GM23338 (cell line): ENCODE measurements around the genes ZRANB3, UBXN4, HNMT and KYNU.

- PRO-cap: no peak
- RAMPAGE, long total RNA: no peak
These were observed 39.3 kb downstream of the CCNT2 start for GRCh38 chr2:134957543-134958745.

DNA sequence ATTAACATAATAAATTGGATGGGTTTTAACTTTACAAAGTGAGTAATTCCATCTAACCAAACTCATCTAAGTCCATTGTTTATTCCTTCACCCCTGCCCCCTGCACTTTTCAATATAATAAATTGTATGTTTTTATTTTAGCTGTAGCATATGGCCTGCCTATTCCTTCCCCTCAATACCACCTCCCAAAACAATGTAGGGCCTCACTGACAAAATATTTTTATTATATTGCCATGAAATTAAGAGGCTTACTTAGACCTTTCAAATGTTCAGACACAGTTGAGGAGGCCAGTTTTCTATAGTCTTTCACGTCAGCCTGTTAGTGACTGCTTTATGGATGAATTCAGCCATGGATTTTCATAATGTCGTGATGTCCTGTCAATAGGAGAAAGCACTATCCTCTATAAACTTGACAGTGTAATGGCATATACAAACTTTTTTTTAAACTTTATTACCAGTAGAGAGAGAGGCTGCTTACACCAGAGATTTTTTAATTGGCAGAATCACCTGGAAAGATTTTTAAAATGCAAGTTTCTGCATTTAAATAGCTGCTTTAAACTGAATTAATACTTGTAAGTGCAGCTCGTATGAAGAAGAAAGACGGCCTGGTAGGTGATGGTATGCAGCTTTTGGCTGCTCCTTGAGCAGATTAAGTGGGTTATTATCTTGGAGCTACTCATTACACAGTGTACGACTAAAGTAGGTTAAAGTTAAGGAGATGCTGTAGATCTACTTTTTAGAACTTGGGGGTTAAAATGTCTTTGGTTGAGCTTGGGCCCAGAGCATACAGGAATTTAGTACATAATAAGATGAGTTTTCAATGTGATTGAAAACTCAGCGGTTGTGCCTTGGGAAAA, 42.7 kb downstream of the CCNT2 start:
- PRO-cap: no peak
- RAMPAGE, long total RNA: no peak

DNA sequence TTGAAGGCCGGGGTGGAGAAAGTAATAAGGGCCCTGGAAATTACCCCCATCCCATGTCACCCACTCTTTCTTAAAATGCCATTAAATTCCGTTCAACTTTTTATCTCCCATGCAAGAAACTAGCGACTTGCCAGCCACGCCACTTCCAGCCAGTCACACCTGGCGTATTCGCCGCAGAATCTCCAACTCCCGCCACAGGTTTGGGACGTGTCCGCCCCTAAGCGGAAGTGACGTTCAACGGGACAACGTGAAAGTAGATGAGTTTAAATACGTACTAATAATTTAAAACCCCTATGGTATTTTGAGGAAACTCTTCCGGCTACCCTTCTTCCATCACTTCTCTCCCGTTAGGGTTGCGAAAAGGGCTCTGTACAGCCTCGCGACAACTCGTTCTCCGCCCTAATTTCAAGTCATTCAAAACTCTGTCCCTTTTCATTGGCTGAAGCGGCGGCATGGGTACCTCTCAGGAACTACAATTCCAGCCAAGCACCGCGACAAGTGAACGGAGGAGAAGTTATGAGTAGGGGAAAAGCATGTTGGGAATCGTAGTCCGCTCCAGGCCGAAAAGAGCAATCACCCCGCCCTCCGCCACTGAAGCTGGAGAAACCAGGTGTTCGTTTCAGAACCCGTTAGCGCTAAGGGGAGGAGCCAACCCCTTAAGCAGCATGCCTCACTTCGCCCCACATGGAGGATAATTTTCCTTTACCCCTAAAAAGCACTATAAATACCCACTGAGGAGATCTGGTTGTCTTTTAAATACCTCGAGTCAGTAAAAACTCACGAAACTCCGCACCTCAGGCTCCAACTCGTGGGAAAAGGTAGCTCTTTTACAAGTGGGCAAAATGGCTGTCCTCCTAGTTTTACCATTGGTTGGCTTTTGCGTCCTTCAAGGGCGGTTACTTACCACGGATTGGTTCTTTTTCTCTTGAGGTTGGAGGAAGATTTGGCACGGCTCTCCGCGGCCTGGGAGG, at the start of gene ZRANB3:
Gene ZRANB3, minus strand, starts transcription at position 852 of the 971 bp plus-strand sequence.
- PRO-cap: bidirectional peak, plus-strand start at position 227 of the sequence, minus-strand start at position 180 of the sequence; bidirectional peak, plus-strand start at position 622 of the sequence, minus-strand start at position 406 of the sequence; bidirectional peak, plus-strand start outside the sequence, minus-strand start at position 862 of the sequence
- RAMPAGE, long total RNA: no peak

- PRO-cap: bidirectional peak, plus-strand start at chr2:135741897, minus-strand start at chr2:135742644
- RAMPAGE, long total RNA: no peak
These were observed at the start of gene UBXN4 for GRCh38 chr2:135741408-135742433. UBXN4 (plus strand) TSS chr2:135741855.

- PRO-cap: no peak
- RAMPAGE, long total RNA: no peak
These were observed 6.5 kb downstream of the UBXN4 start for GRCh38 chr2:135747987-135748687.

DNA sequence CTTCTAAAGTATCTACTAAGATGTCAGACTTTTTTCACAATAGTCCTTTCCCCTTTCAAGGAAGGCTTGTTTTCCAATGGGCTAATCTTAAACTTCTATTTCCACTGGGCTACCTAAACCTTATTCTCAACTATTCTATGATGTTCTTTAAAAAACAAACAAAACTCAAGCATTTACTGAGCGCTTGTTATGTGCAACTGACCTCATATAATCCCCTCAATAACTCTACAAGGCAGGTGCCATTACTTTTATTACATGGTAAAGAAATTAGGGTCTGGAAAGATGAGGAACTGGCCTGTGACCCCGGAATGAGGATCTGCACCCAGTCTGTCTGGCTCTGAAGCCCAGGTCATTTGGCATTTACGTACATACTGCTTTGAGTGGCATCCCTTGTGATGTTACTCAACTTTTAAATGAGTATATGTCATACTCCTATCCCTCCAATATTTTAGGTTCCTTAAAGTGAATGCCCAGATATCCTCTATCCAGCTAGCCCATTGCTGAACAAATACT, 3.1 kb upstream of the CXCR4 start:
- PRO-cap: no peak
- RAMPAGE, long total RNA: no peak

DNA sequence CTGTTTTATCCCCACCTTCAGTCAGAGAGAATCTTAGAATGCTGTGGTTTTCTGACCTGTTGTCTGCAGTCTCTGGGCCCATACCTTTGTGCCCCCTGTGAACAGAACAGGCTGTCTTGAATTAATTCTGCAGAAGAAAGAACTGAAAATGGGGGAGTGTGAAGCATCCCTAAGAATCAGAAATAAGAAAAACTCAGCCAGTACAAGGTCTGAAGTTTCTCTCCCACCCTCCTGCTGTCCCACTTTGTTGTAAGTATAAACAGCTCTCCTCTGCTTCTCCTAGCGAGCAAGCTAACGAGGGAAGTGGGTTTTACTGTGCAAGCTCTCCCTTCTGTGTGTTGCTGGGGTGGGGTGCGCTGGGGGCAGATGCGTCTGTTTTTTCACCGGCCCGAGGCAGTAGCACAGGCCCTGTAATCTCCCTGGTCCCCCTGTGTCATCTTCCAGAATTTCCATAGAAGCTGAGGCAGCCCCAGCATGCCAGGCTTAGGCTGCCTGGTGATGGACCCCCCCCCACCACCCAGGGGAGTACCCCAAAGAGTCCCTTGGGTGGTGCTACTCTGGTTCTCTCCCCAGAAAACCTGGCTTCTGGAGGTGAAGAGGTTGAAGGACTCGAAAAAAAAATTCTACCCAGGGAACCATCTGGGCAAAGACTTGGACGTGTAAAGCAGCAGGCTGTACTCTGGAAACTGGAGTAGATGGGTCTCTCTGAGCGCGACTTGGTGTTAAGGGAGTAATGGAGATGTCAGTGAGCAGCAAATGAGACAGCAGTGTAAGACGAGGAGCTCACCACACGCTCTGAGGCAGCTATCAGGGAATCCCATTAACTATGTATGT, 9.5 kb upstream of the CXCR4 start:
- PRO-cap: no peak
- RAMPAGE, long total RNA: no peak

DNA sequence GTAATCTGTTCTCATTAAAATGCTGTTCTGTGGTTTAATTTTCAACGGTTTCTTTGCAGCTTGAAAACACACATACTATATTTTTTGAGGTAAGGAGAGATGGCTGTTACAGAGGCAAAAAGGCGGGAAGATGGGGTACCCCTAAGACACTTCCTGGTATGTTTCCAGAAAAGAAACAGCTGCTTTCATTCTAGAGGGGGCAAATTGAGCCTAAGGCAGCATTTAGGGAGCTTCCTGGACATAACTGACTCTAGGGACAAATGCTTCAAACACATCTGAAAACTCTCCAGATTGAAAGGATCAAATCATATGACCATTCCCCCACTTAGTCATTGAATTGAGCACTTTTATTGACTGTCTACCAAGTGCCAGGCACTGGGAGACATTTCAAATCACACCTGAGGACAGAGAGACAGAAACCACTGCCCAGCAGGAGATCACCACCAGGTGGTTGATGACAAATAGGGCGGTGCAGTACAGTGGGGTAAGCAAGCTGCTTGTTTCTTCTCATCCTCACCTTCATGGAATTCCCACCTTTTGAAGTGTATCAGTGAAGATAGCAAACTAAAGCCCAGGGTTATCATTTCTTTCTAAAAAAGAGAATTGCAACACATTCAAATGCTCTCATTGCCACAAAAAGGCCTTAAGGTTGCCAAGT, 18.9 kb upstream of the CXCR4 start:
- PRO-cap: no peak
- RAMPAGE, long total RNA: no peak

- PRO-cap: no peak
- RAMPAGE, long total RNA: no peak
These were observed 96.1 kb upstream of the CXCR4 start for GRCh38 chr2:136213758-136214740.

- PRO-cap: no peak
- RAMPAGE, long total RNA: no peak
These were observed 163.4 kb upstream of the CXCR4 start for GRCh38 chr2:136280984-136282081.

- PRO-cap: no peak
- RAMPAGE, long total RNA: no peak
These were observed 204.6 kb upstream of the CXCR4 start for GRCh38 chr2:136322486-136323007.

GRCh38 chr2:136326894-136328135, 209.4 kb upstream of the CXCR4 start:
- PRO-cap: no peak
- RAMPAGE, long total RNA: no peak

- PRO-cap: no peak
- RAMPAGE, long total RNA: no peak
These were observed 264.2 kb upstream of the CXCR4 start for GRCh38 chr2:136381876-136382815.

DNA sequence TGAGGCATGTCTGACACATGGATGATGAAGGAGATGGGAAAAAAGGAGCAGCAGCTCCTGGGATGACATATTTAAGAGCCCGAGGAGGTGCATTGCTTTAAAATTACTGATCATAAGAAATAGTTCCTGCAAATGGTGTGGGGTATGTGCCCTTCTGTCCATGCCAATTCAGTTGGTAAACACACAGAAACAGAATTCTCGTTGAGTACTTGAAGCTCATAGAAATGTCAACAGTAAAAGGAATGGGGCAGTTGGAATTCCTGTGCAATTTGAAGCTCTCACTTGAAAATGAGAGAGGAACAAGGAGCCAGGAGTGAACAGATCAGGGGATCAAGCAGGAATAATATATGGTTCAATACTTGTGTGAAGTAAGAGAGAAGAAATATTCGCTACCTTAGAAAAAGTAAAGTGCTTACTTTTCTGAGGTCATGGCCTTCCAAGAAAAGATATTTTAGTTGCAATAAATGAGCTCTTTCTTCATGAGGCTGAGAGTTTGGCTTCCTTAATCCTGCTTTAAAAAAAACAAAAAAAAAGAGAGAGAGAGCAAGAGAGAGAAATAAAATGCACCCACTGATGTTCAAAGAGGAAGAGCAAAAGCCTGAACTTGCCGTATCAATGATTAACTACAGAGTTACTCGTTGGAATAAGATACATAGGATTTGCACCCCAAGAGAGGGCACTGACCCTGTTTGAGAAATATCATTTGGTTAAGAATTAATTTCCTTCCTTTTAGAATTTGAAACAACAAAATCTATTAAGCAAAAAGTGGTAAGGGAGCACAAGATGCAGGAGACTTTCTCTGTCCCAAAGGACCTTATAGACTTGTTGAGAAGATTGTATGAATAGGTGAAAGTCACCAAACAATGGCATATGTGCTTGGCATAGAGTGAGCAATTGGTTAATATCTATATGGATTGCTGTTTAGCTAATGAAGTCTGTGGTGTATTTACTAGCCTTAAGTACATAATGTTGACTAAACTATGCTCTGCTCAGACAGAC, 21.7 kb upstream of the HNMT start:
- PRO-cap: no peak
- RAMPAGE, long total RNA: no peak

DNA sequence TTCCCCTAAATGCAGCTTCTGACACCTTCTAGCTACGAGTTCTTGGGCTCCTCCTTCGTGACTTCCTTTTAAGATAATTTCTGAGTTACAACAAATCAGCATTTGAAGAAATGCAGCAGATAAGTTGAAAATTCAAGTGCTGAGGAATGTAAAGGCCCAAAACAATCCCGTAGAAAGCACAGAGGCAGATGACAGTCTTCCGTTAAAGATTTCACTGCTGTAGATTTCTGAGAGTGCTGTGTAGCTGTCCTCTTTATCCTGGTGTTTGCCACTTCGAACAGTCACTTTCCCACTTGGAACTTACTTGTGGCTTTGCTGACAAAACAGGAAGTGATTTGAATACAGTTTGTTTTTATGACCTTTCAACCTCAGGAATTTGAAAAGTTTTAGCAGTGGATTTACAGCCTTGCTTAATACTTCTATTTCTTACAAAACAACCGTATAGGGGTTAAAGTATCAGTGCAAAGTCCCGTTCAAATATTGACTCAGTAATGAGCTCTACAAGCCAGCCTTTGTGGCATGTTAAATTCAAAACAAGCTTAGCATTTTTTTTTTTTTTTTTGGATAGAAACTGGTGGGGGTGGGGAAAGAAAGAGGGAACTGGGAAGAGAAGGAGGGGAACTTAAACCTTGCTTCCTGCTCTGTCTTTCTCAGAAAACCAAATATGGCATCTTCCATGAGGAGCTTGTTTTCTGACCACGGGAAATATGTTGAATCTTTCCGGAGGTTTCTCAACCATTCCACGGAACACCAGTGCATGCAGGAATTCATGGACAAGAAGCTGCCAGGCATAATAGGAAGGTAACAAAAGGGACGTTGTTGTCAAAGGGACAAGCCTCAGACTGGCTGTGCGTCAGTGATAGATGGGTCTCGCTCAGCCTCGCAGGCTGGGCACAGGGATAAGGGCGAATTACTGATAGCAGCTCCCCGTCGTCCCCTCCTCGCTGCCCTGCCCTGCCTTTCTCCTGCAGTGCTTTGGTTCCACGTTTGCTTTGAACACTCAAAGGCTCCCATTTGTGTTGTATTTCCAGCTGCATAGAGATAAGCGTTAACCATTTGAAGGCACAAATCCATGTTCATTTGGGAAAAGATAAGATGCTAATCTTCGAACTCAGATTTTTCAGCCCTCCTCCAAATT, at the start of gene HNMT:
Gene HNMT, plus strand, starts transcription at position 646 of the 1,138 bp plus-strand sequence.
- PRO-cap: bidirectional peak, plus-strand start at position 598 of the sequence, minus-strand start at position 267 of the sequence
- RAMPAGE, long total RNA: no peak

GRCh38 chr2:138779358-138779790, 816 bp downstream of the NXPH2 start:
- PRO-cap: bidirectional peak, plus-strand start at chr2:138779499, minus-strand start at chr2:138779641
- RAMPAGE, long total RNA: no peak

GRCh38 chr2:140785727-140786336, 1345.0 kb downstream of the LRP1B start:
- PRO-cap: no peak
- RAMPAGE, long total RNA: no peak

DNA sequence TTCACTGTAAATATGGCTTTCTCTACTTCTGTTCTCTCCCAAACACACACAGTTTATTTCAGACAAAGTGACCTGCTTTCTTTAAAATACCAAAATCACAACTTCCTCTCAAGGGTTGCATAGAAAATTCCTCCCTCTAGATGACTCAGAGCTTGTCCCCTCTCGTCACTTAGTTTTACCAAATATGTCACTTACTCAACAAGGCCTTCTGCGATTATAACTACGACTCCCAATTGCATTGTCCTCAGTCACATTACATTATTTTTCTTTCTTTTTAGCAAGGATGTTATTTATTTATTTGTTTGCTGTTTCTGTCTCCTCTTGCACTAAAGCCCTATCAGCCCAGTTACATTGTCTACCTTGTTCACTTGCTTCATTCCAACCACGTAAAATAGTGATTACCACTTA, 9.4 kb downstream of the LRP1B start:
- PRO-cap: no peak
- RAMPAGE, long total RNA: no peak

DNA sequence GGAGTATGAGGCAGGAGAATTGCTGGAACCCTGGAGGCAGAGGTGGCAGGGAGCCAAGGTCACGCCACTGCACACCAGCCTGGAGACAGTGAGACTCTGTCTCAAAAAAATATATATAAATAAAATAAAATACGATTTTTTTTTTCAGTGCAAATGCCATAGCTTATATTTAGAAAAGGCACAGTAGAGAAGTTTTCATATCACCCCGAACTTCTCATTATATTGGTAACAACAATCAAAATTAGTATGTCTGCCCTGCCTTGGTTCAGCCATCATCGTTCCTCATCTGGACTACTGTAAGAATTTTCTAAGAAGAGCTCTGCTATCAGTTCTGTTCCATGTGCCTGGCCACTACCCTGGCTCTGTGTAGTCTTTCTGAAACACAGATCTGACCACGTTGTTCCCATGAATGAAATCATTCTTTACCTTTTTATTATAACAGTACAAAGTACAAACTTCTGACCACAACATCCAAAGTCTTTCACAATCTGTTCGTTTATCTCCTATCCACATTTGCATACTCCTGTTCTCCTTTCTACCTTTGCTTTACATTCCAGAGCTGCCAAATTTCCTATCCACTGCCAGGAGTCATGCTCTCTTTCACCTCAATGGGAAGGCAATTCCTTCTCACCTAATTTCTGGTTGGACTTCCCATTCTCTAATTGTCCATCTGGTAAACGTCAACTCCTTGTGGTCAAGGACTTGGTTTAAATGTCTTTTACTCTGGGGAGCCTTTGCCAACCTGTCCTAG, 284.6 kb upstream of the LRP1B start:
- PRO-cap: no peak
- RAMPAGE, long total RNA: no peak

DNA sequence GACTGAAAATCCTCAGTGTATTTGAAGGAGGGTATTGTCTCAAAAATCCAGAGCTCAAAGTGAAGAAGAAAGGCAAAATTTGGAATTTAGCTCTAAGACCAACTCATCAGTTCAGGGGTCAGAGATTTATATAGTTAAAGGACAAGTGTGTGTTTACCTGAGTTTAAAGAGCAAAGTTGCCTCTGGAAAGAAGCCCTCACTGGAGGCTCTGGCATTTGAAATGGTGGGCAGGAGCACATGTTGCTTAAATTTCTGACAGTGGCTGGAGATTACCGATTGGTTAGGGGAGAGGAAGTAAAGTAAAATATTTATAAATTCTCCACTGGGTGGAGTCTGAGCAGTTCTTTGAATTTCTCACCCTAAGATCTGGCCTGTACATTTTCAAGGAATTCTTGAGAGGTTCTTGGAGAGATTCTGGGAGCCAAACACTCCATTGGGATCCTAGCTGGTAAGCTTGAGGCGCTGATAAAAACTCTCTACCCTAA, at the start of gene KYNU:
Gene KYNU, plus strand, starts transcription at position 376 of the 485 bp plus-strand sequence.
- PRO-cap: no peak
- RAMPAGE, long total RNA: no peak